H1 (cell line): ENCODE data around the genes PAK2 and BDH1.

- RRBS, result no CpG with 5 or more reads among the region's 7 CpGs
CAGE:
- cytosol, long polyA plus RNA, result no peak
- long polyA plus RNA, result no peak
- nucleus, long polyA plus RNA, result no peak
Measured at GRCh38 chr3:196636572-196637133, 2.8 kb upstream of the NRROS start.

DNA sequence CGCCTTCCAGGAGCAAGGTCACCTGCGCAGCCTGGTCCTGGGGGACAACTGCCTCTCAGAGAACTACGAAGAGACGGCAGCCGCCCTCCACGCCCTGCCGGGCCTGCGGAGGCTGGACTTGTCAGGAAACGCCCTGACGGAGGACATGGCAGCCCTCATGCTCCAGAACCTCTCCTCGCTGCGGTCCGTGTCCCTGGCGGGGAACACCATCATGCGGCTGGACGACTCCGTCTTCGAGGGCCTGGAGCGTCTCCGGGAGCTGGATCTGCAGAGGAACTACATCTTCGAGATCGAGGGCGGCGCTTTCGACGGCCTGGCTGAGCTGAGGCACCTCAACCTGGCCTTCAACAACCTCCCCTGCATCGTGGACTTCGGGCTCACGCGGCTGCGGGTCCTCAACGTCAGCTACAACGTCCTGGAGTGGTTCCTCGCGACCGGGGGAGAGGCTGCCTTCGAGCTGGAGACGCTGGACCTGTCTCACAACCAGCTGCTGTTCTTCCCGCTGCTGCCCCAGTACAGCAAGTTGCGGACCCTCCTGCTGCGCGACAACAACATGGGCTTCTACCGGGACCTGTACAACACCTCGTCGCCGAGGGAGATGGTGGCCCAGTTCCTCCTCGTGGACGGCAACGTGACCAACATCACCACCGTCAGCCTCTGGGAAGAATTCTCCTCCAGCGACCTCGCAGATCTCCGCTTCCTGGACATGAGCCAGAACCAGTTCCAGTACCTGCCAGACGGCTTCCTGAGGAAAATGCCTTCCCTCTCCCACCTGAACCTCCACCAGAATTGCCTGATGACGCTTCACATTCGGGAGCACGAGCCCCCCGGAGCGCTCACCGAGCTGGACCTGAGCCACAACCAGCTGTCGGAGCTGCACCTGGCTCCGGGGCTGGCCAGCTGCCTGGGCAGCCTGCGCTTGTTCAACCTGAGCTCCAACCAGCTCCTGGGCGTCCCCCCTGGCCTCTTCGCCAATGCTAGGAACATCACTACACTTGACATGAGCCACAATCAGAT lies 20.8 kb downstream of the NRROS start:
- RRBS, result 96% methylated on average over 5 of the region's 65 CpGs
CAGE:
- cytosol, long polyA plus RNA, result no peak
- long polyA plus RNA, result no peak
- nucleus, long polyA plus RNA, result no peak

DNA sequence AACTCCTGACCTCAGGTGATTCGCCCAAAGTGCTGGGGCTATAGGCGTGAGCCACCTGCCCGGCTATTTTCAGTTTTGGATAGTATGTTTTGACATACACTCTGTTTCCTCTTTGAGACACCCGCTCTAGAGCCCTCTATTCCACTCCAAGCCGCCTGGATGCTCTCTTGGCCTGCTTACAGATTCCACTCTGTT lies 606 bp downstream of the CEP19 start:
- RRBS, result no CpG with 5 or more reads among the region's 5 CpGs
CAGE:
- cytosol, long polyA plus RNA, result no peak
- long polyA plus RNA, result no peak
- nucleus, long polyA plus RNA, result no peak

DNA sequence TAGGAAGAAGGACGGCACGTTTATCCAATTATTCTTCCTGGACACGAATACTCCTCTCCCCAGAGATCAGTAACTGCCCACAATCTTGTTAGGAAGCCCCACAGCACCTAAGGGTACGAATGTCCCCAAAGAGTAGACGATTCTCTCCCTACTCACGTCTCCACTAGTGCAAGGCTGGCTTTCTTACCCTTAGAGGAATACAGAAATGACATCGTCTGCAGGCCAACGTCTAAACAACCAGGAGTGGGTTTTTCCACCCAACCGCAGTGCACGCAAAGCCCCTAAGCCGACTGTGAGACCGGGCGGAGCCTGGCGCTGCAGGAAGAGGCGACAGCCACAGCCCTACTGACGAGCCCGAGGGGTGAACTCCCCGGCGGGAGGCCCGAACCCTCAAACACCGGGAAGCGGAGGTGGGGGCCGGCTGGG lies 295 bp downstream of the CEP19 start:
- RRBS, result 3% methylated on average over 7 of the region's 23 CpGs
CAGE:
- cytosol, long polyA plus RNA, result no peak
- long polyA plus RNA, result no peak
- nucleus, long polyA plus RNA, result no peak

GRCh38 chr3:196739498-196740128 lies at the start of gene PAK2:
Gene PAK2, plus strand, starts transcription at chr3:196739857.
- RRBS, result 1% methylated on average over 3 of the region's 59 CpGs
CAGE:
- cytosol, long polyA plus RNA, result start-site peak on the plus strand at chr3:196739897-196739936, 103 reads; start-site peak on the plus strand at chr3:196740068-196740107, 21 reads
- long polyA plus RNA, result start-site peak on the plus strand at chr3:196739863-196739936, 92 and 131 reads in 2 replicates; start-site peak on the plus strand at chr3:196740068-196740137, 24 and 17 reads in 2 replicates
- nucleus, long polyA plus RNA, result no peak

DNA sequence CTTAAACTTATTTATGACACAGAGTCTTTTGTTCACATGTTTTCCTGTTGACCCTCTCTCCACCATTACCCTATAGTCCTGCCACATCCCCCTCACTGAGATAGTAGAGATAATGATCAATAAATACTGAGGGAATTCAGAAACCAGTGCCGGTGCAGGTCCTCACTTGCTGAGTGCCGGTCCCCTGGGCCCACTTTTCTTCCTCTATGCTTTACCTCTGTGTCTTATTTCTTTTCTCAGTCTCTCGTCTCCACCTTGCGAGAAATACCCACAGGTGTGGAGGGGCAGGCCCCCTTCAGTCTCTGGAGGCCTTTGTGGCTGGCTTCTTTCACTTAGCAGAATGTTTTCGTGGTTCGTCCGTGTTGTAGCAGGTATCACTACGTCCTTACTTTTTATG lies 5.9 kb downstream of the PIGZ start:
- RRBS, result no CpG with 5 or more reads among the region's 8 CpGs
CAGE:
- cytosol, long polyA plus RNA, result no peak
- long polyA plus RNA, result no peak
- nucleus, long polyA plus RNA, result no peak

DNA sequence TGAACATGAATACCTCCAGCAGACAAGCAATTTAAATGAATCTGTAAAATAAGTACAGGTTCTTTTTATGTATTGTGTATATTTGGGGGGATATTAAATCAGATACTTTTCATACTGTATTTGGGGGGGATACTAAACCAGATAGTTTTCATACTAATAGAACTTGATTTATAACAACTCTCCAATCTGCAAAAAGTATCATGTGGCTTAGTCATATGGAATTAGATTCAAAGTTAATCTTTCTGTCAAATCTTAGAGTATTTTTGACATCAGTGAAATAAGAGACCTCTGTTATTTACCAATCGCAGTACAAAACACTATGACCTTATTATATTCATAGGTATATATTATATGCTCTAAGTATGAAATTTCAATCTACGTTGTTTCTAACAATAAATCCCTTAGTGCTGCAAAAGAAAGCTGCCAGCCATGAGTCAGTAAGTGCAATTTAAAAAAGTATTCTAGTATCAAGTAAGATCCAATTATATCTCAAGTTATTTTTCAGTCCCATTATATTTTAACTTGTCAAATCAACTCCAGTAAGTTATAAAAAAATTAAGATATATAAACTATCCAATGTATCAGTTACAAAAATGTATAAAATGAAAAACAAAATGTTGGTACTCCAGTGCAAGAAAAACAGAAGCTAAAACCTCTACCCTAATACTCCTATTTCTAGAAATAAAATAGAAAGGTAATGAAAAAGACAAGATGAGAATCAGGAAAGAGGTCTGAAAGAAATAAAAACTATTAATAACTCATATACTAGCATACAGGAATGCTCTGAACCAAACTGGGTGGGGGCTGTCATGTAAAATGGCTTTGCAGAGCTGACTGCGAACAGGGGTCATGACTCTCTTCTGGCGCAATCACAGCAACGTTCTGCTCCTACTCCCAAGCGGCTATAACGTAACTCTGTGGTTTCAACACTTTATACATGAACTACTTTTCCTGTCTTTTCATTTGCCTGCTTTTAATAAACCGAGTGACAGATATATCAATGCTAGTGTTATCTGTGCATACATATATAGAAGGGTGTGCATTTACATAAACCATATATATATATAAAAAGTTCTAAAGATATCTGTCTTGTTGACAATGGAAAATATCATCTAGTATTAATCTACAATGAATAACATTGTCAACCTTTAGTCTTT lies 117.0 kb downstream of the DLG1 start:
- RRBS, result no CpG with 5 or more reads among the region's 8 CpGs
CAGE:
- cytosol, long polyA plus RNA, result no peak
- long polyA plus RNA, result no peak
- nucleus, long polyA plus RNA, result no peak

DNA sequence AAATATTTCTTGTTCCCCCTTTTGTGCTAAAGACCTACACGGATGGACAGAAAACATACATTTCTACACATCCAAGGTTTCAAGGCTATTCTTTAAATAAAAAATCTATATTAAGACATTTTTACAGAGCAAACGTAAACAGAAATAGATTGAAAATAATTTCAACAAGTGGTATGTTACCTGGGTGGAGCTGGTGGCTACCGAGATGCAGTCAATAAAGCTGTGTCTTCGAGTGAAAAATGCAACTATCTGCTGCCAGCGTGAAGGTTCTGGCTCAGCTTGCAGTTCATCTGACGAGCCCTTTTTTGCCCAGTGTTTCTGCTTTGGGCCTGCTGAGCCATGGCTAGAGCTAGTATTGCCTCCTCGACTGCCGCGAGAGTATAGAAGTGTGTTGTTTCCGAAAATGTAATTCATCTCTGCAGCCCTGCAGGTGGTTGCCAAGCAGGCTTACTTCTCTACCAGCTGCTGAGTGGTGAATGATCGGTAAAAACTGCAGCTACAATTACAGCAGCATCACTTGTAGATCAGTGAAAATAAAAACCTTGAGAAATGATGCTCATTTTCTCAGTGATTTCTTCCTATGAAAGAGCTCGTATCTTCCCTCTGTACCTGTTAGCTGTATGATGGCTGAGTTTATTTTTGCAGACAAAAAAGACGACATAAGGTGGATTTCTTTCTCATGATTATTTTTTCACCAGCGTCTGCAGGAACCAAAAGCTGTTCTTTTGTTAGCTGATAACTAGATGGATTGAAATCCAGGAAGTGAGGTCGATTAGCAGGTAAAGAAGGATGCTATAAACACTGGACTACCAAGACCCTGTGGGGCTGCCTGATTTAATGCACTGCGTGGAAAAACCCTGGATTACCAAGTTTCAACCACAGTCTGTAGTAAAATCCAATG lies 114.8 kb downstream of the DLG1 start:
- RRBS, result no CpG with 5 or more reads among the region's 16 CpGs
CAGE:
- cytosol, long polyA plus RNA, result no peak
- long polyA plus RNA, result no peak
- nucleus, long polyA plus RNA, result no peak

GRCh38 chr3:197494416-197494750 lies 61.4 kb downstream of the BDH1 start:
- RRBS, result no CpG with 5 or more reads among the region's 3 CpGs
CAGE:
- cytosol, long polyA plus RNA, result no peak
- long polyA plus RNA, result no peak
- nucleus, long polyA plus RNA, result no peak

GRCh38 chr3:197513921-197514586 lies 41.7 kb downstream of the BDH1 start:
- RRBS, result no CpG with 5 or more reads among the region's 12 CpGs
CAGE:
- cytosol, long polyA plus RNA, result no peak
- long polyA plus RNA, result no peak
- nucleus, long polyA plus RNA, result no peak

GRCh38 chr3:197555784-197556460 lies at the start of gene BDH1:
Gene BDH1, minus strand, starts transcription at chr3:197555968.
- RRBS, result 3% methylated on average over 28 of the region's 62 CpGs
CAGE:
- cytosol, long polyA plus RNA, result no peak
- long polyA plus RNA, result no peak
- nucleus, long polyA plus RNA, result start-site peak on the minus strand at chr3:197555968-197556006, 79 reads

- RRBS, result no CpG with 5 or more reads among the region's 18 CpGs
CAGE:
- cytosol, long polyA plus RNA, result no peak
- long polyA plus RNA, result no peak
- nucleus, long polyA plus RNA, result no peak
Measured at GRCh38 chr3:197659160-197659728, 77.5 kb downstream of the RUBCN start.

- RRBS, result no CpG with 5 or more reads among the region's 22 CpGs
CAGE:
- cytosol, long polyA plus RNA, result no peak
- long polyA plus RNA, result no peak
- nucleus, long polyA plus RNA, result no peak
Measured at GRCh38 chr3:197773901-197774664, 17.0 kb upstream of the LRCH3 start.

- RRBS, result no CpG with 5 or more reads among the region's 14 CpGs
CAGE:
- cytosol, long polyA plus RNA, result no peak
- long polyA plus RNA, result no peak
- nucleus, long polyA plus RNA, result no peak
Measured at GRCh38 chr3:197855509-197856243, 64.6 kb downstream of the LRCH3 start.

- RRBS, result no CpG with 5 or more reads among the region's 26 CpGs
CAGE:
- cytosol, long polyA plus RNA, result start-site peak on the minus strand at chr3:197949892-197949896, 91 reads
- long polyA plus RNA, result start-site peak on the minus strand at chr3:197949895-197949901, 139 and 94 reads in 2 replicates
- nucleus, long polyA plus RNA, result start-site peak on the minus strand at chr3:197949895-197949901, 199 reads
Measured at GRCh38 chr3:197949195-197949988, 598 bp upstream of the RPL35A start.

- RRBS, result 4% methylated on average over 9 of the region's 31 CpGs
CAGE:
- cytosol, long polyA plus RNA, result no peak
- long polyA plus RNA, result no peak
- nucleus, long polyA plus RNA, result no peak
Measured at GRCh38 chr3:198080239-198080522, 120.2 kb downstream of the LMLN start.